Neural progenitor cell (in vitro differentiated cells): ENCODE measurements around the gene TRPM3.

GRCh38 chr9:70585094-70585356 is 170.6 kb upstream of the KLF9 start:
- RAMPAGE, long total RNA, result no peak

- RAMPAGE, long total RNA, result no peak
Measured at GRCh38 chr9:70602323-70602834, 187.9 kb upstream of the KLF9 start.

- RAMPAGE, long total RNA, result no peak
Measured at GRCh38 chr9:70609498-70609870, 195.0 kb upstream of the KLF9 start.

DNA sequence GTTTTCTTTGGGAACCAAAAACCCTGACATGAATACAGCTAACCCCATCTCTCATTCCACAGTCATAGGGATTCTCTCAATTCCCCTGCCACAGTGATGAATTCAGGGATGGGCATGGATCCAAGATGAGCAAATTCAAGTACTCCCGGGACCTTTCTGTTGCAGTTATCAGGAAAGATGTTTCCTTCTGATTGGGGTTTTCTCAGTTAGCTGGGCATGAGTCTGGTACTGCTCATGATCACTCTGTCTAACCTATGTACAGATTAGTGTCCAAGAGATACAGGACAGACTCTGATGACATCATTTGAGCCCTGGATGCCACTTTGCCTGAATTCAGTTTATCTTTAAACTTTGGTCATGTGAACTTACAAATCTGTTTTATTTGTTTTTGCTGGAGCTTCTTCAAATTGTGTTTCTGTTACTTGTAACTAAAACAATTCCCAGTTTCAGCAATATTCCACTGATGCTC is 257.7 kb upstream of the KLF9 start:
- RAMPAGE, long total RNA, result no peak

DNA sequence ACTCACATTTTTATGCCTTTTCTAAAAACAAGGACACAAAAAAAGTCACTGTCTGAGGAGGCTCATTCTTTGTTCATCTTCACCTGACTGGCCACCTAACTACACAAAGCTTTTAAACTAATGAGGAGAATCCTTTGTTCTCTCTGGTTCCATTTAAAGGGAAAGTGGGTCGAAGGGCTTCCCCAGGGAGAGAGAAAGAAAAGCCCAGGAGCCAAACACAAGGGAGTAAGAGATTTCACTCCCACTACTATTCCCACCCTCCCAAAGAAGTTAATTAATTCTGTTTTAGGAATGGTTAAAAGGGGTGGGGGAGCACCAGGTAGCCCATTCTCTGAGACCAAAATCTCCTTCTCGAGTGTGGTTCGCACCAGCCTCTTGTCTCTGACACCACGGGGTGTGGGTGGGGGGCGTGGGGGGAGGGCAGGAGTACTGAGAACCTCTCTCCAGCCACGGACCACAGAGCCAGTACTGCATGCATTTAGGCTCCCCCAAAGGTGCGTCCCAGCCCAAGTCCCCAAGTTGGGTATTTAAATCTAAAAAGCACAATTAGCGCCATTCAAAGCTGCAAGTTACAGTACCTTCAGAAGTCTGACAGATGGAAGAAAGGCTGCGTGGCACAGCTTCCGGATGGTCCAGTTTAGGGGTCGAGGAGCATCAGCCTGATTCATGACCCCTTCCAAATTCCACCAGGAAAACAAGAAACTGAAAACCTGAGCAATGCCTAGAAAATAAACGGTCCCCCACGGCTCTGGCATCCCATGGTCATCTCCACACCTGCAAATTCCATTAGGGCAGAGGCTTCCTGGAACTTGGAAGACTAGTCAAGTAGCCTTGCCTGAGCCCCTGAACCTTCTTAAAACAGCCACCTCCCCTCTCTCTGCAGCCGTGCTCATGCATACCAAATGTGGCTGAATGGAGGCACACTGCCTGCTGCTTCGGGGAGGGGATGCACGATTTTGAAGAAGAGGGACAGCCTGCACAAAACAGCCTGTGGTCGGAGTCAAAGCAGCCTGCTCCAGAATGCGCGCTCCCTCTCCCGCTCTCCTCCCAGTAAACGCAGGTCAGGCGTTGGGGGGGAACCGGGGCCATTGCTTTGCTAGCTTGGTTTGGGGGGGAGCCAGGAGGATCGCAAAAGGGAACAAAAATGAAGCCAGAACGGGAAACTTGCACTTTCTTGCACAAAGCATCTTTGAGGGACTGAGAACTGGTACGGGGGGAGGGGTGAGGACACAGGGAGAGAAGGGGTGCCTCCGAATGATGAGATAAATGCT is at the start of gene TRPM3:
Gene TRPM3, minus strand, starts transcription at position 1,022 of the 1,271 bp plus-strand sequence.
- RAMPAGE, long total RNA, result no peak

GRCh38 chr9:71794753-71795001 is 26.4 kb upstream of the CEMIP2 start:
- RAMPAGE, long total RNA, result no peak

DNA sequence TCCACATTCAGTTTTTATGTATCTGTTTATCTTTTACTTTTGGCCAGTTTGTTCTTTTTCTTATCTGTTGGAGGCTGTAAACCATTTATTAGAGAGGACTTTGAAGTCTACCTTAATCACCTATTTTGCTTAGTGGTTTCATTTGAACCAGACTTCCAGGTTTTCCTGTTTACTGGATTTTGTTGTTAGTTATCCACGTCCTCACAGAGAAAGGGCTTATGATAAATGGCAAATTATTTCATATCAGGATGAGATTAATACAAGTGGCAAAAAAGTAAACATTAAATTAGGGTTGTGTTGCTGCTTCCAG is 21.4 kb upstream of the GDA start:
- RAMPAGE, long total RNA, result no peak

DNA sequence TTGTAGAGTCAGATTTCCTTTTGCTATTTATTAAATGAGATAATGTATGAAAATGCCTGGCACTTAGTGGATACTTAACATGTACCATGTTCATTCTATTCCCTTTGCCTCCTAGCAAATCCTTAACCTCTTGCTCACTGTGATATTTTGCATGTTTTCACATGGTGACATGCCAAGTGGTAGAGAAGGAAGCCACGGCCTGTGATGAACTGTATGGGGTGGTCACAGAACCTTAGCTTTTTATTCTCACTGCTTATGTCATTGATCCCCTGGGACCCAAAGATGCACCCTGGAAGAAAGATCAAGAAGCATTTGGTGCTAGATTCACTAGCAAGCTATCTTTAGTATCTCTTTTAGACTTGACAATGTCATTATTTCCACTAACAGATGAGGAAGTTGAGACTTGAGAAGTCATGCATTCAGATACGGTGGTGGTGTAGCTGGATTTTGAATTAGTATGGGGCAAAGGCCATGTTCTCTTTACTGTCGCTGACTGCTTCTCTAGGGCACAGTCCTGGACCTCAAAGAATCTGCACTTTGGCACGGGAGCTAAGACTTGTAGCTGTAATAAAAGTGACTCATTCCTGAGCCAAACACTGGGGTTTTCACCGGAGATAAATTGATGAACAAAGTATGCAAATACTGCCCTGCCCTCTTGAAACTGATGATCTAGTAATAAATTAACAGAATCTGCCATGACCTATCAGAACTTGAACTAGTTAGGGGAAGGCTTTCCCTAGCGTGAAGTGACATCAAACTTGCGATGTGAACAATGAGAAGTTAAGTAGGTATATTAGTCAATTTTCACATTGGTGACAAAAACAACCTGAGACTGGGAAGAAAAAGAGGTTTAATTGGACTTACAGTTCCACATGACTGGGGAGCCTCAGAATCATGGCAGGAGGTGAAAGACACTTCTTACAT is 5.3 kb downstream of the GDA start:
- RAMPAGE, long total RNA, result no peak

GRCh38 chr9:72168873-72169572 is 19.8 kb downstream of the GDA start:
- RAMPAGE, long total RNA, result no peak

DNA sequence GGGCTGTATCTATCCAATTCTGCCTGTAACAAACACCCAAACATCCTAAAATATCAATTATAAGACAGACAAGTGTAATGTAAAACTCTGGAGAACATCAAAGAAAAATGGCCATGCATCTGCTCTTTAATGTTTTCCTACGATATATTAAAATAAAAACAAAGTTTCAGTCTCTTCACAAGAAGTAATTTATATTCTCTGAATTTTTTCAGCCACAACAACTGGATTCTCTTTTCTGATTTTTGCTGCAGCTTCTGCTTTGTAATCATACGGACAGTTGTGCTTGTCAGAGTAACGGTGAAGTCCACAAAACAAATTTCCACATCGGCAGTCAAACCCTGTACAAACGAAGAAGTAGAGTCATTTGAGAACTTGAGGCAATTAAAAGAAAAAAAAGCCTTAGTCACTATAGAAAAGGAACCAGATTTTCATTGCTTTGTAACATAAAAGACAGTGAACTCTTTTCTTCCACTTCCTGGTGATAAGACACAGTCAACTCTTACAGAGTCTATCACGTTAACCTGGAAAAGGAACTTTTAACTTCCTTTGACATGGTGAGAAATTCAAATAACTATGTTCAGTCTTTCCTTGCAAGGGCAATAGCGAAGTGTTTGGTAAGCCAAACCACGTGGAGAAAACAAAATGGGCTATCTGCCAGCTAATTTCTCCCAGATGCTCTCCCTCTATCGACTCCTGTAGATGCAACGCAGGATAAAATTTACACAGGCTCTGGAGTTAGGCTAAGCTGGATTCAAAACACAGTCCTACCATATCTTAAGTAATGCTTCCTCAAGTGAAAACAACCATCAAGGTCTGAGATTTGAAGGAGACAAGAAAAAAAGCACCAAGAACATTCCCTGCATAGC is 9.0 kb downstream of the ZFAND5 start:
- RAMPAGE, long total RNA, result no peak

- RAMPAGE, long total RNA, result no peak
Measured at GRCh38 chr9:72356655-72357367, 8.2 kb downstream of the ZFAND5 start.

- RAMPAGE, long total RNA, result no peak
Measured at GRCh38 chr9:72586681-72587090, 65.3 kb downstream of the TMC1 start.

DNA sequence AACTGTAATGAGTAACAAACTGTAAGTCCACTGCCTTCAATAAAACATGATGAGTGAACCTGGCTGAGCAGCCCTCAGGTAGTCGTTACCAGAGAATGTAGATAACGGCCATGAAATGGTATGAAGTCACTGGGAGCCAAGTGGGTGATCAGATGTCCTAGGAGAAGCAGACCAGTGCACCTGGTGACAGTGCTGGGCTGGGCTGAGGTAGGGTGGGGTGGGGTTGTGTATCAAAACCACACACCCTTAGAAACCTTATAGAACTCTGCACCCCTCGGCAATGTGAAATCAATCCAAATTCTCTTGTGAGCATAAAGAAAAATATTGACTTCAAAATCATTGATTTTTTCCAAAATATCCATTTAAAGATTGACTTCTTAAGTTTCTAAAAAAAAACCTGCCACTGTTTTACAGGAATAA is 203.5 kb downstream of the ALDH1A1 start:
- RAMPAGE, long total RNA, result no peak

DNA sequence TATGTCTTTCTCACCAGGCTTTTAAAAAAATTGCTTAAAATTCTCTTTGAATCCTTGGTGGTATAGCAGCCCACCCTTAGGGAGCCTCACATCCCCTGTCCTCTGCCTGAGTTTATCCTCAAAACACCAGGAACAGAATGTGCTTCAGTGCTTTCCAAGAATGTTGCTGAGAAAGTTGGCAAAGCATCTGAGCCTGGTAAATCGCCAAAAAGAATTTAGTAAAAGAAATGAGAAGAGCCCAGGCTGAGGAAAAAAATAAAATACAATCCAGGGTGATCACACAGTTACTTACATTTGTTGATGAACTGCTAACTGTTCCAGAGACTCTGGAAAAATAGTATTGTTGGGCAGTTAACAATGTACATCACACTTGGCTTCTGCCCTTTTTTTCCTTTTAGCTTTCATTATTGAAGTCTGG is 86.4 kb upstream of the ALDH1A1 start:
- RAMPAGE, long total RNA, result no peak

GRCh38 chr9:75085673-75086142 is 2.2 kb downstream of the NMRK1 start:
- RAMPAGE, long total RNA, result no peak

DNA sequence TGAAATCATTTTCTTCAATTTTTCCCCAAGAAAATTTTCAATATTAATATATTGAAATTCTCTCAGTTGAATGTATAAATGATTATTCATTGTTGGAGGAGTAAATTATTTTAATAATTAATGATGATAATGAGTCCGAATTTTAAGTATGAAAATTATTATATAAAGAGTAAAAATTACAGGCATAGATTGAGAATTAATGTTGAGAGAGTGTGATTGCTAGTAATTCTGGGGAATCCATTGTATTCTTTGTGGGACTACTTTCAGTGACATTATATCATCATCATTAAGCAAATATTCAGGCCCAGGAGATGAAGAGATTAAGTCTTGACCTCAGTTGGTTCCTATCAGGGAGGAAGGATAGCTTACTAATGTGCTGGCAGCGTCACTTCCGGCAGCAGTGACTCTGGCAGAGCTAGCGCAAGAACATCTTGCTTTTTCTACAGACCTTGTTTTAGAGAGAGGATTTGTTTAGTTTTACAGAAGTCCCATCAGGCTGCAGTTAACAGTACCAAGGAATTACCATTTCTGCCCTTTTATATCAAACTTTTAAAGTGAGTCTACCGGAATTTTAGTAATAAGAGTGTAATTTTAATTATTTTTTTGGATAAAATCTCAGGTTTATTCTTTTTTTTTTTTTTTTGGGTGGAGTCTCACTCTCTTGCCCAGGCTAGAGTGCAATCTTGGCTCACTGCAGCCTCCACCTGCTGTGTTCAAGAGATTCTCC is 20.2 kb downstream of the OSTF1 start:
- RAMPAGE, long total RNA, result no peak

DNA sequence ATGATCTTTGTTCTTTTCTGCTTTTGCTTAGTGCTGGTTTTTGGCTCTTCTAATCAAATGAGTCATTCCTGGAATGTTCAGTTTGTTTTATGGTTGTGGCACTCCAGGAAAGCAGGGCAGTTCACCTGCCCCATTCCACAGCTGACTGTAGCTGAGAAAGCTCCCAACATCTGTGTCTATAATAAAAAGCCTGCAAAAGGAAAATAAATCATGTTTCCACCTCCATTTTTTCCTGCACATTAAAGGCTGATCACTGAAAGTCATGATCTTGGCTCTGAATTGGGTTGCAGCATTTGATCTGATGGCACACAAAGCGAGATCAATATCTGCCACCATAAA is 179.4 kb downstream of the OSTF1 start:
- RAMPAGE, long total RNA, result no peak

DNA sequence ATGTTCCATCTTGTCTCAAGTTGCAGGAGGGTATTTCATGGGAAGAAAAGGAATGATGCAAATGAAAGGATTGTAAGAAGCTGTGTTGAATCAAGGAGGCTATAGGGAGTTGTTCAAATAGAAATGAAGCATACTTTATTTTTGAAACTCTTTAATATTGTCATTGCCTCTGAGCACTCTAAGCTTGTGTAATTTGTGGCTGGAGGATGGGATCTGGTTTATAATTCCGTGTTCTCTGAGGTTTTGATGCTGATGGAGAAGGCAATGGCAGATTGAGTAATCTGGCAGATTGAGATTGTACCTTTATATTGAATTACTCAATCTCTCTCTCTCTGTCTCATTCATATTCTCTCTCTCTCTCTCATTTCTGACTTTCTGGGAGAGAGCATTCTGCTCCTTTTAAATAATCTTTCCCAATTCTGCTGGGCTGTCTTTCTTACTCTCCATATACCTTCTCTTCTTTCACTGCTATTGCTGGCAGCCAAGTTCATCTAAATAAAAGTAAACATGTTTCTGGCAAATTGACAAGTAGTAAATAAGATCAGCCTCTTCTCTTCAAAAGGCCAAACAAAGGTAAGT is 288.6 kb downstream of the OSTF1 start:
- RAMPAGE, long total RNA, result no peak

DNA sequence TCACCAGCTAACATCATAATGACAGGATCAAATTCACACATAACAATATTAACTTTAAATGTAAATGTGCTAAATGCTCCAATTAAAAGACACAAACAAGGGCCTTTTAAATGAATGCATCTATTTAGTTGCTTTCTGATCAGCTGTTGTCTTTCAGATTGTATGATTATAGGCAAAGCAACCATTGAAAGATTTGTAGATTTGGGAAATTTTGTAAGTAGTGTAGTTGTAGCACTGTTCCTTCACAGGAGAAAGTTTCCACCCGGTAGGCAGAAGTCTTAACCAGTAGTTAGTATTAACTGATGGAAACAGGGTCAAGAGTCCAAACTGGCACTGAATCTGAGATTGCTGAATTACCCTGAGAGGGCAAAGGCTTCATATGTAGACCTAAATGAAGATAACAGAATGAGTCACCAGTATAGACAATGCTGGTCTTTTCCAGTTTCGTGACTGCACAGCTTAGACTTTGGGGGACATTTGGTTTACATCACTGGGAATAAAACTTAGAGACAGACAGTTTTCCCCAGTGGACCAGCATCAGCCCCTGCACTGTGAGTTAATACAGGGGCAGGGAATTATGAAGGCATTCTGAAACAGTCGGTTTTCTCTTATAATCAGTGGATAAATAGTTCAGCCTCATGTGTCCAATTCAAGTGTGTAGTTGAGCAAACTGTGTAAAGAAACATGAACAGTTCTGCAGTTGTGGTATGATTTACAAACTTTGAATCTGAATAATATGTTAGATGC is 60.5 kb downstream of the PCSK5 start:
- RAMPAGE, long total RNA, result no peak

DNA sequence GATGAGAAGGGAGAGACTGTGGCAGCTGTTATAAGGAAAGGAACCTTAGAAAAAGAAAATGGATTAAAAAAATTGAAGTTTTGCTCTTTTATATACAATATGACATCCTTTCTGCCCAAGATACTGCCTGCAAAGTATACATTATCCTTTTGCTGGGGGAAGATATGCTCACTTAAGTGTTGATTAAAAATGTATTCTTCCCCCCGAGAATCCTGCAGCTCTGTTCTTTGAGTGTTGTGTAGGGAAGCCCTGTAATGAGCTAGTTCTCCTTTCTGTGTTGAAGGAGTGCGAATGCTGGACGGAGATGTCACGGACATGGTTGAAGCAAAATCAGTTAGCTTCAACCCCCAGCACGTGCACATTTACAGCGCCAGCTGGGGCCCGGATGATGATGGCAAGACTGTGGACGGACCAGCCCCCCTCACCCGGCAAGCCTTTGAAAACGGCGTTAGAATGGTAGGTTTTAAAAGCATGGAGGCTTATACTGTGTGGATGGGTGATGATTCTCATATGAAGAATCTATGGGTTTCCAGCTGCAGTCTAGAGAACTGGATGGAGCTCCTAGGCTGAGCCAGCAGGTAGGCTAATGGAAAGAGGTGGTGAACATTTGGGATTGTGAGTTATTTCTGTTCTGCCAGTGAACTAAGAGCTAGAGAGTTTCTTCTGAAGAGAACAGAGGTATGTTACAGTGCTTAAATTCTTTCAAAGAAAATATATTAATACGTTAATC is 181.1 kb downstream of the PCSK5 start:
- RAMPAGE, long total RNA, result no peak